SK-N-DZ (cell line): ENCODE measurements around the genes TTPAL, SERINC3, PKIG, KCNK15 and TOMM34.

DNA sequence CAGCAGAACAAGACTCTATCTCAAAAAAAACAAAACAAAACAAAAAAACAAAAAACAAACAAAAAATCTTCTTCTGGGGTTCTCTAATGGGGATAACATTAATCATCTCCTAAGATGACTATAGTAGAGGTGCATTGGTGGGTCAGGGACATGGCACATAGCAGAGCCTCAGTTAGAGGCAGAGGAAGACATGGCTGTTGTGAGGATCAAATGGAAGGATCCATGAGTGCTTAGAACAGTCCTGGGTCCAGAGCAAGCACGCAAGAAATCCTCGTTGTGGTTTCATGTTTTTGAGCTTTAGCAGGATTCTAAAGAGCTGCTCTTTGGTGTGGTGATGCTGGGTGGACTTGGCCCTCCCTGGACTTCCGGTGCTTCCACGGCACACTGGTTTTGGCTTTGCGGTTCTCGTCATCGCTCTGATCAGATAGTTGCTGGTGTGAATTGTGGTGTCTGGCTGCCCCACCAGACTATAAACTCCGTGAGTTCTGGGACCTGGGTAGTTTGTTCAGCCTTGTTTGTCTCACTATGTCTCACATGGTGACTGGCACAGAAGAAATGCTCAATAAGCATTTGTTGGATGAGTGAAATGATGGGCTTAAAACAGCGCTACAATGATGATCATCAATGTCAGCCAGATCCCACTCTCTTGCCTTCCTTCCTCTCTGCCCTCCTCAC lies 3.2 kb downstream of the HNF4A start:
RAMPAGE:
- cytosol, long total RNA: no peak
- nucleus, long total RNA: no peak

DNA sequence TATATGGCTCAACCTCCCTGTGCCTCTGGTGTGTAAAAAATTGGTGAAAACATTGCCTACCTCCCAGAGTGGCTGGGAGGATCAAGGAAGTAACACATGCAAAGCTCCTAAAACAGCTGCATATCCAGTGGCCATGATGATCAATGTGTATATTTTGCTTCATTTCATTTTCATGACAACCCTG lies 38.0 kb downstream of the HNF4A start:
RAMPAGE:
- cytosol, long total RNA: no peak
- nucleus, long total RNA: no peak

DNA sequence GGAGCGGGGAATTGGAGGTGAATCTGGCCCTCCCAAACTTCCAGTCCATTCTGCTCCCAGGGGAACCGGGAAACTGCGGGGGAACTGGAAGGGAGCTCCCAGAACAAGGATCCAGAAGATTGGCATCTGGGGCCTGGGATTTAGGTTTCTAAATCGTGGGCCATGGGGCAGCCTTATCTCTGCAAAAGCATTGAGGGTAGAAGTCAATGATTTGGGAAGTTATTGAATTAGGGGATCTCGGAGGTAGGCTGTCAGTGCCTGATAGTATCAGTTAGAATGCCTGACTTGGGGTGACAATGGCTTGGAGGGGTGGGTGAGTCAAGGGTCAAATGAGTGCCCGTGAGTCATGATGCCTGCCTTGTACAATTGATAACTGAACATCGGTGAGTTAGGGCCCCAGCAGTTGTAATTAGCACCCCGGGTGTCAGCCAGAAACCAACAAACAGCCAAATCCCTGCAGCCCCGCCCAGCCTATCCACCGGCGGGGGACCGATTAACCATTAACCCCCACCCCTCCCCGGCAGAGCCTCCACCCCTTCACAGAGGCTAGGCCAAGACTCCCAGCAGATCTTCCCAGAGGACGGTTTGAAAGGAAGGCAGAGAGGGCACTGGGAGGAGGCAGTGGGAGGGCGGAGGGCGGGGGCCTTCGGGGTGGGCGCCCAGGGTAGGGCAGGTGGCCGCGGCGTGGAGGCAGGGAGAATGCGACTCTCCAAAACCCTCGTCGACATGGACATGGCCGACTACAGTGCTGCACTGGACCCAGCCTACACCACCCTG lies 45.4 kb downstream of the HNF4A start:
RAMPAGE:
- cytosol, long total RNA: no peak
- nucleus, long total RNA: no peak

GRCh38 chr20:44410127-44410672 lies 54.7 kb downstream of the HNF4A start:
RAMPAGE:
- cytosol, long total RNA: no peak
- nucleus, long total RNA: no peak

RAMPAGE:
- cytosol, long total RNA: no peak
- nucleus, long total RNA: no peak
These were observed 50.7 kb upstream of the TTPAL start for GRCh38 chr20:44424820-44425491.

DNA sequence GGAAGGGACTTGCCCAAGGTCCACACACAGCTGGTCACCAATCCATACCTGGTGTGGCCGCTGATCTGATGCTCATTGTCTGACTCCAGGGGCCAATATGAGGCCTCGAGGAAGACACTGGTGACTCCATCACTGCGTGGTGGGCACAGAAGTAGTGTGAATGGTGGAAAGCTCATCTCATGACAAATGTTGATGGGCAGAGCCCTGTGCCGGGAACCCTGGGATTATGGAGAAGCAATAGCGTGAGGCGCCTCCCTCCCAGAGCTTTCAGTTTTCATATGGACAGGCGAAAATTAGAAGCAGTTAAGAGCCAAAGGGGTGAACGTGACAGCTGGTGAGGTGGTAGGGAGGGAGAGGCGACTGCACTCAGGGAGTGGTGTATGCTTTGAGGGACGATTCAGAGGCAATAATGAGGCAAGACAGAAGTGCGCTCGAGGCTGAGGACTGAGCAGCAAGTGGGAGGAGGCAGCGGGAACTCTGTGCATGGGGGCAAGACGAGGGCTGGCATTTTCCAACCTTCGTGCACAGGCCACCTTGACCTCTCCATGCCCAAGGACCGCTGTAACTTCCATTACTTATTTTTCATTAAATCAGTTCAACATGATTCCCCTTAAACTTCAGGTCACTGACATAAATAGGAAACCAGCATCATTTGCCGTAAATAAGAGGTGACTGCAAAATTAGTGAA lies 39.2 kb upstream of the TTPAL start:
RAMPAGE:
- cytosol, long total RNA: no peak
- nucleus, long total RNA: no peak

DNA sequence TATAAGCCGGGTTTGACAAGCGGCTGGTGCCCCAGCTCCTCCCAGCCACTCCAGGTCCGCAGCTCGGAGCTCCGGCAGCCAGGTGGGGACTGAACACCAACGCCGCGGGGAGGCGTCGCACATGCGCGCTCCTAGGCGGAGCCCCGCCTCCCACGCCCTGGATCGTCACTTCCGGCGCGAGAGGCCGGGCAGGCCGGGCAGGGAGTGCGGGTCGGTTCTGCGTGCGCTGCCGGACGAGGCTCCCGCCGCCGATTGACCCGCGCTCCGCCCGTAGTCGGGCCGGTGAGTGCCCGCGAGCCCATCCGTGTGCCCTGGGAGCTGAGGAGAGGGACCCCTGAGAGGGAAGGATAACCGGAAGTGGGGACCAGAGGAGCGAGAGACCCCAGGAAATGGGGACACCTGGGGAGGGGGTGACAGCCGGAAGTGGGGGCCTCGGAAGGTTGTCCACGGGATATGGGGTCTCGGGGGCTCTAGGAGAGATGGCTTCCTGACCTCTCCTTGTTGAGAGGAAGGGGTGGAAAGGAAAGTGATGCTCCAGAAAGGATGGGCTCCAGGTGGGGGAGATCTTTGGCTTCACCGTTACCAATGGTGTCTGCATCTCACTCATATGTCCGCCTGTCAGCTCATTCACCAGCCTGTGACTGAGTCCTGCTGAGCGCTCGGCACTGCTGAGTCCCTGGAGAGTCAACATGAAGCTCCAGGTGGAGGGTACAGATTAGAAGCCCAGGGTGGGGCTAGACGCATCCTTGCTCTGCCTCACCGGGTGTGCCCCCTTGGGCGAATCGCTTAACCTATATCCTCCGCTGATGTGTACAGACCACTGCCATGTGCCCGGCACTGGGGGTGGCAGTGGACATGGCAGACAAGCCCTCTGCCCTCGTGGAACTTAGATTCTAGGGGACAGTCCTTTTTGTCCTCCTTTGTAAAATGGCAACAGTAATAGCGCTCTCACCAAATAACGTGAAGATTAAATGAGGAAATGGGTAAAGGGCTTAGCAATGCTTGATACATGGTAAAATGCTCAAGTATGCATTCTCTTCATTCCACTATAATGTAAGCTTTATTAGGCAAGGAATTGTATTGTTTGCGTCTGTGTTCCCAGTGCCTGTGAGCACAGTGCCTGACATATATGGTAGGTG lies at the start of gene TTPAL:
TTPAL (plus strand) TSS at position 165 of the 1,139 bp plus-strand sequence.
RAMPAGE:
- cytosol, long total RNA: start-site peak on the plus strand centred at position 191 of the sequence, 72 bp wide, 40 and 69 reads in 2 replicates
- nucleus, long total RNA: no peak

RAMPAGE:
- cytosol, long total RNA: start-site peak on the minus strand at chr20:44522032-44522066, 223 and 315 reads in 2 replicates
- nucleus, long total RNA: start-site peak on the minus strand at chr20:44522036-44522066, 214 and 48 reads in 2 replicates
These were observed at the start of gene SERINC3 for GRCh38 chr20:44521297-44522436. Gene SERINC3 (minus strand): TSS chr20:44522070.

DNA sequence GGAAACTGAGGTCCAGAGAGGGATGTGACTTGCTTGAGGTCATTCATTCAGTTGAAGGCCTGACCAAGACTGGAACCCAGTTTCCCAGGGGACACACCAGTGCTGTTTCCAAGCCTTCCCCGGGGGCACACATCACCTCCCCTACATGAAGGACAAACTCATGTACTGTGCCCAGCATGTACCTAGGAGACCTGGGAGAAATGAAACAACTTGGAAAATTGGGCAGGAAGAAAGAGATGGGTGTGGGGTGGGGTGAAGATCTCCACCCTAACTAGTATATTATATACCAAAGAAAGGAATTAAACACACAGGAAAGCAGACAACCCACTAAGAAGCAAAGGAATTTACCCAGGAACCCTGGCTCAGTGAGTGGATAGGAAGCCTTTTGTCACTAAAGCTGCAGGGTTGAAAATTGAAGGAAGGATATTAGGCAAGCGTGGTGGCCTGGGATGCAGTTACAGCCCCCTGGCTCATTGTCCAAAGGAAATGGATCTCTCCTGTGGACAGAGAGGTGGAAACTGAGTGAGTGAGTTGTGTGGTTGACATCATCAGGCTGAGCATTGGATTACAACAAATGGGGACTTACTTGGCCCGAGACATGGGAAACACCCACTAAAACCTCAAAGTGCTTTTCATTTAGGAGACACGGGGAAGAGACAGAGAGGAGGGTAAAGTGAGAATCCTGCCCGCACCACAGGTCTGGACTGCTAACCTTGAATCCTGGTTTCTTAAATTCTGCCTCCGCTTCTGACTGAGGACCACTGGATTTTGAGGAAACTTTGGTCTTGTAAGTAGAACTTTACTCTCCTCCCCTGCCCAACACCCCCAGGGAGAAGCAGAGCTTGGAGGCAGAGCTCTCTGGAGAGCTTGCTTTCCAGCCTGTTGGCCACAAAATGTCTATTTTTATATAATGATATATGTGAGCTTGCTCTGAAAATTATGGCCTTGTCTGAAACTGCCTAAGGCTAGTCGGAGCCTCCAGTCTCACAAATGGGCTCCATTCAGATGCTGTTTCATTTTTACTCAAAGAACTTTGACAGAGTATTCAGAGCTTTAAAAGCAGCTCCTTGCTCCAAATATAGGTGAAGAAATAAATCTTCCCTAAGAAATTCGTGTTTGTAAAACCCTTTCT lies at the start of gene PKIG:
PKIG (plus strand) TSS at position 635 of the 1,132 bp plus-strand sequence.
RAMPAGE:
- cytosol, long total RNA: no peak
- nucleus, long total RNA: no peak

DNA sequence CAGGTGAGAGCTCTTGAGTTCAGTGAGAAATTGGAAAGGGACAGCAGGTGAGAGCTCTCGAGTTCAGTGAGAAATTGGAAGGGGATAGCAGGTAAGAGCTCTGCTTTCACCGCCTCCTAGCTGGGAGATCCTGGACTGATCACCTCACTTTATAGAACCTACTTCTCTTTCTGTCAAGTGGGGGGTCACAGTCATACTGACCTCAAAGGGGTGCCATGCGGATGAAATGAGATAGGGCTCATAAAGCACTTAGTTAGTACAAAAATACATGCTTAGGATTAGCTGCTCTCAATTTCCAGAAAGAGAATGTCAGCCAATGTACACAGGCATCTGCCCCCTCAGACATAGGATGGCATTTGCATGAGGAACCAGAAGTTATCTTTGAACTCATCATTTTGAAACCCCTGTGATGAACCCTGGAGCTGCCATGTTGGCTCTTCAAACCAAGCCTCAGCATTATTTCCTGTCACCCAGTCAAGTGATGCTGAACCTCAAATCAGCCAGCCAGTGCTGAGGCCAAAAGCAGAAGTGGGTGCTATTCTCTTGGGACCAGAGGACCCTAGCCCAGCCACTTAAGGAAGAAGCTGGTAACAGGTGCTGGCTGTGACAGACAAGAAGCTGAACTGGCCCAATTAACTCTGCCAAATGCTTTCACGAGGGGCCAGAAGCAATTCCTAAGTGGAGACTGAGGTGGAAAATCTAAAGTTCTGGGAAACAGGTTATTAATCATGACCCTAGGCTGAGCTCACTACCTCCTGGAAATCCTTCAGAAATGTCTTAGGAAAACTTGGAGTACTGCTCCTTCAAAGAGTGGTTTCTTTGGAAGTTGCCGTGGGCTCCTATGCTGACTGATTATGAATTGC lies 3.8 kb downstream of the PKIG start:
RAMPAGE:
- cytosol, long total RNA: no peak
- nucleus, long total RNA: no peak

DNA sequence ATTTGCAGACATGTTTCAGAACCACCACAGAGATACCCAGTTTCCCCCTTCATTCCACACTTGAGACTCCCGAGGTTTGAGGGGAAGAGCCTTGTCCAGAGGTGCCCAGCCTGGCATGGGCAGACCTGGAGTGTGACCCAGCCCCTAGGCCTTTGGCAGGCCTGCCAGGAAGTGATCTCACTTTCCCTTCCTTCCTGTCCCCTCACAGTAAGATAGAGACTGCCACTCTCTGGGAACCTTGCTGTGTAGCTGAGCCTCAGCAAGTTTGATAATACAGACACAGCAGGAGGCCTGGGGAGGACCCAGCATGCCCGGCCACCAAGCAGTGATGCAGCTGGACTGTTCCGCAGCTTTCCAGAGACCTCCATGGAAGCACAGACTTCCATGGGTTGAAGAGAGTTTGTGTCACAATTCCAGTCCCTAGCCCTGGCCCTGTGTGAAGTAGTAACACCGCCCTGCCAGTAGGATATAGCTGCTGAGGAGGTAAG lies 16.1 kb downstream of the PKIG start:
RAMPAGE:
- cytosol, long total RNA: no peak
- nucleus, long total RNA: no peak

RAMPAGE:
- cytosol, long total RNA: no peak
- nucleus, long total RNA: no peak
These were observed 5.3 kb downstream of the ADA start for GRCh38 chr20:44646149-44646694.

GRCh38 chr20:44702746-44703530 lies 12.2 kb upstream of the CCN5 start:
RAMPAGE:
- cytosol, long total RNA: no peak
- nucleus, long total RNA: no peak

GRCh38 chr20:44745493-44746522 lies at the start of gene KCNK15:
Gene KCNK15 (plus strand): TSS chr20:44745865.
RAMPAGE:
- cytosol, long total RNA: no peak
- nucleus, long total RNA: no peak

GRCh38 chr20:44805911-44806591 lies 4.3 kb downstream of the RIMS4 start:
RAMPAGE:
- cytosol, long total RNA: no peak
- nucleus, long total RNA: no peak

DNA sequence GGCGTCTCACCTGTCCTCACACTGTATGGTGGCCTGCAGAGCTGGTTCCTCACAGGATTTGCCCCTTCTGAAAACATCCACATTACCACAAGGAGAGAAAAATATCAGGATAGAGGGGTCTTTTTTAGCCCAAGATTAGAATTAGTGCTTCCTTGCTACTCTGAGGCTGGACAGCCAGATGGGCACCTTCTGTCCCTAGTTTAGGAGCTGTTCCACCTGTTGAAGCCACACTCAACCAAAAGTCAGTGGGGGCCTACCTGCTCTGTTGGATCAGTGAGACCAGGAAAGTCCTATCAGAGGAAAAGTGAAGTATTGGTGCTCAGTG lies 984 bp upstream of the PABPC1L start:
RAMPAGE:
- cytosol, long total RNA: no peak
- nucleus, long total RNA: no peak

GRCh38 chr20:44953128-44953738 lies 7.0 kb downstream of the TOMM34 start:
RAMPAGE:
- cytosol, long total RNA: no peak
- nucleus, long total RNA: no peak

GRCh38 chr20:44959647-44960683 lies at the start of gene TOMM34:
Gene TOMM34 (minus strand): TSS chr20:44960397.
RAMPAGE:
- cytosol, long total RNA: start-site peak on the minus strand at chr20:44960355-44960422, 509 and 409 reads in 2 replicates
- nucleus, long total RNA: start-site peak on the minus strand at chr20:44960377-44960400, 166 and 36 reads in 2 replicates

RAMPAGE:
- cytosol, long total RNA: no peak
- nucleus, long total RNA: no peak
These were observed 59.9 kb downstream of the STK4 start for GRCh38 chr20:45026083-45026641.

GRCh38 chr20:45326783-45327685 lies 18.9 kb upstream of the MATN4 start:
RAMPAGE:
- cytosol, long total RNA: no peak
- nucleus, long total RNA: no peak